Temporal lobe (tissue), 2 donors: ENCODE measurements around a stretch of chr1.

DNA sequence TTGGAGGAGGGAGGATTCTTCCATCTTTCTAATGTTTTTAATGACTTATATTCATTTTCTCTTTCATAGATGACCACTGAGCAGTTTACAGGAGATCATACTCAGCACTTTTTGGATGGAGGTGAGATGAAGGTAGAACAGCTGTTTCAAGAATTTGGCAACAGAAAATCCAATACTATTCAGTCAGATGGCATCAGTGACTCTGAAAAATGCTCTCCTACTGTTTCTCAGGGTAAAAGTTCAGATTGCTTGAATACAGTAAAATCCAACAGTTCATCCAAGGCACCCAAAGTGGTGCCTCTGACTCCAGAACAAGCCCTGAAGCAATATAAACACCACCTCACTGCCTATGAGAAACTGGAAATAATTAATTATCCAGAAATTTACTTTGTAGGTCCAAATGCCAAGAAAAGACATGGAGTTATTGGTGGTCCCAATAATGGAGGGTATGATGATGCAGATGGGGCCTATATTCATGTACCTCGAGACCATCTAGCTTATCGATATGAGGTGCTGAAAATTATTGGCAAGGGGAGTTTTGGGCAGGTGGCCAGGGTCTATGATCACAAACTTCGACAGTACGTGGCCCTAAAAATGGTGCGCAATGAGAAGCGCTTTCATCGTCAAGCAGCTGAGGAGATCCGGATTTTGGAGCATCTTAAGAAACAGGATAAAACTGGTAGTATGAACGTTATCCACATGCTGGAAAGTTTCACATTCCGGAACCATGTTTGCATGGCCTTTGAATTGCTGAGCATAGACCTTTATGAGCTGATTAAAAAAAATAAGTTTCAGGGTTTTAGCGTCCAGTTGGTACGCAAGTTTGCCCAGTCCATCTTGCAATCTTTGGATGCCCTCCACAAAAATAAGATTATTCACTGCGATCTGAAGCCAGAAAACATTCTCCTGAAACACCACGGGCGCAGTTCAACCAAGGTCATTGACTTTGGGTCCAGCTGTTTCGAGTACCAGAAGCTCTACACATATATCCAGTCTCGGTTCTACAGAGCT is 12.3 kb downstream of the DYRK3 start:
- RAMPAGE, long total RNA = no peak

GRCh38 chr1:206674854-206675344 is 9.8 kb upstream of the MAPKAPK2 start:
- RAMPAGE, long total RNA = no peak

GRCh38 chr1:206694431-206694916 is 9.8 kb downstream of the MAPKAPK2 start:
- RAMPAGE, long total RNA = no peak

DNA sequence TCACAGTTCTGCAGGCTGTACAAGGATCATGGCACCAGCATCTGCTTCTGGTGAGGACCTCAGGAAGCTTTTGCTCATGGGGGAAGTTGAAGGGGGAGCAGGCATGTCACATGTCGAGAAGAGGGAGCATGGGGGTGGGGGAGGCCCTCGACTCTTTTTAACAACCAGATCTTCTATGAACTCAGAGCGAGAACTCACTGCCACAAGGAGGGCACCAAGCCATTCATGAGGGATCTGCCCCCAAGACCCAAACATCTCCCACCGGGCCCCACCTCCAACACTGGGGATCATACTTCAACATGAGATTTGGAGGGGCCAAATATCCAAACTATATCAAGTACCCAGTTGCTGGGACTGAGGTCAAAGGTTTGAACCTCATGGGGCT is 12.7 kb downstream of the MAPKAPK2 start:
- RAMPAGE, long total RNA = no peak

DNA sequence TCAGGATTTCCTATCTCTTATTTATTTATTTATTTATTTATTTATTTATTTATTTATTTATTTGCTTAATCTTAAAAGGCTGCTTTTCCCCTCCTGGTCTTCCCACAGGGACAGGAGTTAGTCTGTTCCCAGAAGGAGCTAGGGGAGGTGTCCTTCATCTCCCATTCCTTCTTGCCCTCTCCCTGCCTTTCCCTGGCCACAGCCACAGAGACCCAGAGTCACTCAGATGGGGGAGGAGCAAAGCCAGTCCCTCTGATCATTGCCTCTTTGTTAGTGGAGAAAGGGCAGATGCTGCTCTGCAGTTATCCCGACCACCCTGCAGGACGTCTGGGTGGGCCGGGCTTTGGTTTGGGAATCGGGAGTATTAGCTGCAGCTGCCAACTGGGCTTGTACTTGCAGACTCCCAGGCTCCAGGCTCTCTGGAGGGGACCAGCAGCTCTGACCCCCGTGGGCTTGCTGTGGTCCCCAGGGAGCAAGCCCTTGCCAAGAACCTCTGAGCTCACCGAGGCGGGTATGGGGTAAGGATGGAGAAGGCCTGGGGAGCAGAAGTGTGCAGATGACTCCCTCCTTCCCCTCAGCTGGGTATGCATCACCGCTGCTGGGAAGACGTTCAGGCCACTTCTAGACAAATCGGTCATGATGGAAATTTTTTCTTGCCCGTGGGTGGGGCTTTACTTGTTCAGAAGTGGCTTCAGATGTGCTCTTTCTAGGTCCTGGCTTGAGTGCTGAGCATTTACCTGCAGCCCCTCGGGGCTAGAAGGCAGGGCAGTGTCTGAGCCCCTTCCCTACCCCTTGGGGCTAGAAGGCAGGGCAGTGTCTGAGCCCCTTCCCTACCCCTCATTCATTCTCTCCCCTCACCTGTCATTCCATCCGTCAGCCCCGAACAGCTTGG is 21.6 kb downstream of the MAPKAPK2 start:
- RAMPAGE, long total RNA = no peak

DNA sequence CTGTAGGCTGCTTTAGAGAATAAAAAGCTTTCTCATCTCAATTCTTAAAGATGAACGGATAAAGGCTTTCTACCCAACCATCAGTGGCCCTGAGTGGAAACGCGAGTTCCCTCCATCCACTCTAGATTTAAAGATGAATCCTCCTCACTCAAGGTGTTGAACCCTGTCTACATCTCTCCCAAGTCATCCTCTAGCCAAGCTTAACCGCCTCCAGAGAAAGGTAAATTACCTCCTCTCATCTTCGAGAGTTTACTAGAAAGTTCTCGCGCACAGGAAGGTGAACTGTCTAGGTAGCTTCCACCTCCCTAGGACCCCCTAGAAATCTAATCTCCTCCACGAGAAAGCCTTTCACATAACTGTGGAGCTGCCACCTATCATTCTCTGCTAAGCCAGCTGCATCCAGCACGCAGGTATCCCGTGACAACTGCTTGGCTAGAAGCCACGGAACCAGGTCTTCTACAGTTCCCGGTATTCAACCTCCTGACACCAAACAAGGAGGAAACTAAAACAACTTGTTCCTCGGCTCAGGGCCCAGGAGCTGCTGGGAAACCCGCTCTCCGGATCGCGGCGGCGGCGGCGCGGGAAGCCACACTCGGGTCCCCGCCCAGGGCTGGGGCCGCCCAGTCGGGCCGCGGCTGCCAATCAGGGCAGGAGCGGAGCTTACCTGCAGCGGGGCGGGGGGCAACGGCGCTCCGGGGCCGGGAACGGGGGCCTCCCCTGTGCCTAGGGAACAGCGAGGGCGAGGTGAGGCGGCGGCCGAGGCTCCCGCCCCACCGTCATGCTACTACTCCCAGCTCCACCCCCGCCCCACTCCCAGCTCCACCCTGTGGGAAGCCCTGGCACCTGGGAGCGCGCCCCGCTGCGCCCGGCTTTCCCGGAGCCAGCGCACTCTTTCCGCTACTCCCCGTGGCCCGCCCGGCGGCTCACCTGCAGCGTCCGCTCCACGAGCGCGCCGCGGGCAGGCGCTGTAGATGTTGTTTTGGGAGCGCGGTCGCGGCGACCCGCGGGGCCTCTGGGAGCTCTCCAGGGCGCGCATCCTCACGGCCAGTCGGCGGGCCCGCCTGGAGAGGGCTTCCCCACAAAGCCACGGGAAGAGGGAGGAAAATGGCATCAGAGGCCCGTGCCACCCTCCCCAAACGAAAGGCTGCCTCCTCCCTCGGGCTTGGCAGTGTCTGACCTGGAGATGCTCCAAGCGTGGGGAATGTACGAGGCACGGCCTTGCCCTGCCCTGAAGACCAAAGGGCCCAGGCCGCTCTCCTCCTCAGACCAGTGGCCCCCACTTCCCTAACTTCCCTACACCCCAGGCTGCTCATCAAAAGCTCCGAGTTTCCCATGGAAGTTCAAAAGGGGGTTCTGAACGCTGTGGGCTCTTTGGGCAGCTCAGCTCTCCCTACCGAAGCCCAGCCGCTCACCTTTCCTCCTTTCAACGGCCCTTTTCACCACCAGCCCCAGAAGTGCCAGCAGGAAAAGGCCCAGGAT is 12.1 kb downstream of the IL24 start:
- RAMPAGE, long total RNA = no peak

DNA sequence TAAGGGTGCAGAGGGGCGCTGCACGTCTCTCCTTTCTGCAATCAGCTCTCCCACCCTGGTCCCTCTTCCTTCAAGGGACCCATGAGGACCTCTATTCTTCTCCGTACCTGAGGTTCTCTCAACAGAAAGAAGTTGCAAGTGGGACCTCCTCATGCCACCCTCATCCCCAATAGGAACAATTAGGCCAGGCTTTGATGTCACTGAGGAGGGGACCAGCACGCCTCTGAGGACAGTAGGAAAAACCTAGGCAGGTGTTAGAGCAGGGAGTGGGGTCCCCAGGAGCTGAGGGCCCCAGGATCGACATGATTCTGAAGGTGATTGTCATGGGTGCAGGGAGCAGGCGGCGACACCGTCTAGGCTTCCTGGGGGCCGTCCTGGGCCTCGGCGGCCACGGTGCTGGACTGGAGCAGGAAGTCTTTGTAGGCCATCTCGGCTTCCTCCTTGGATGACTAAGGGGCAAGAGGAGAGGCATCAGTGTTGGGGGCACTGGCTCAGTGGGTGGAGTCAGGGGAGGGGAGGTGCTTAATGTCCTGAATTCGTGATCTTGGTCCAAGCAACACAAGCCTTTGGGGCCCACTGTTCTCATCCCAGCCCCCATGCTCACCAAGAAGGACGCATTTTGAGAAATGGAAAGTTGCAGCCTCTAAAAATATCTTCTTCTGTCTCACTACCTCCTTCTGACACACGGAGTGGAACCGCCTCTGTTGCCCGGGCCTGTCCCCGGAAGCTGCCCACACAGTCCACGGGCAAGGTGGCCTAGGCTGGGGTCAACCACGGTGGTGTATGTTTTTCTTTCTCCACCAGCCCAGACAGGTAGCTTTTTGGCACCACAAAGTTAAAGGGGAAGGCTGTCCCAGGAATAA is 8.5 kb upstream of the FCMR start:
- RAMPAGE, long total RNA = no peak

DNA sequence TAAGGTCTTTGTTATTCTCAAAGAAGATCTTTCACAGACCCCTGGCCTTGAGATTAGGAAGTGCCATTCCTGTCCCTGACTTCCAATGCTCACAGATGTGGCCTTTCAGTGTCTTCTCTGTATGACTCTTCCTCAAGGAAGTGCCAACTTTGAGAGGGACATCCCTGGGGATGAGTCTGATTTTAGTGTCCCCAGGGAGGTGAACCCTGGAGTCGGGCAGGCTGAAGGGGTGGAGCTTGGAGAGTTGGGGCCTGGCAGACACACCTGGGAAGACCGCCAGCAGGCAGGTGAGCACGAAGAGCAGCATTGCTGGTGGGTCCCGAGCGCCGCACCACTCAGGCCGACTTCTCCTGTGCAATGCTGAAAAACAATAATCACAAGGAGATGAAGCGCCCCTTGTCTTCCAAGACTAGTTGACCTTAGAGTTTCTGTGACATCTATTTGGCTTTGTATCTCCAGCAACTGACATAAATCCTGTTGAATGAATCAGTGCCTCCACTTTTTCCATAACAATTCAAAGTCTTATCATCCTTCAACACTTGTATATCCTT is 6.0 kb downstream of the PIGR start:
- RAMPAGE, long total RNA = no peak

DNA sequence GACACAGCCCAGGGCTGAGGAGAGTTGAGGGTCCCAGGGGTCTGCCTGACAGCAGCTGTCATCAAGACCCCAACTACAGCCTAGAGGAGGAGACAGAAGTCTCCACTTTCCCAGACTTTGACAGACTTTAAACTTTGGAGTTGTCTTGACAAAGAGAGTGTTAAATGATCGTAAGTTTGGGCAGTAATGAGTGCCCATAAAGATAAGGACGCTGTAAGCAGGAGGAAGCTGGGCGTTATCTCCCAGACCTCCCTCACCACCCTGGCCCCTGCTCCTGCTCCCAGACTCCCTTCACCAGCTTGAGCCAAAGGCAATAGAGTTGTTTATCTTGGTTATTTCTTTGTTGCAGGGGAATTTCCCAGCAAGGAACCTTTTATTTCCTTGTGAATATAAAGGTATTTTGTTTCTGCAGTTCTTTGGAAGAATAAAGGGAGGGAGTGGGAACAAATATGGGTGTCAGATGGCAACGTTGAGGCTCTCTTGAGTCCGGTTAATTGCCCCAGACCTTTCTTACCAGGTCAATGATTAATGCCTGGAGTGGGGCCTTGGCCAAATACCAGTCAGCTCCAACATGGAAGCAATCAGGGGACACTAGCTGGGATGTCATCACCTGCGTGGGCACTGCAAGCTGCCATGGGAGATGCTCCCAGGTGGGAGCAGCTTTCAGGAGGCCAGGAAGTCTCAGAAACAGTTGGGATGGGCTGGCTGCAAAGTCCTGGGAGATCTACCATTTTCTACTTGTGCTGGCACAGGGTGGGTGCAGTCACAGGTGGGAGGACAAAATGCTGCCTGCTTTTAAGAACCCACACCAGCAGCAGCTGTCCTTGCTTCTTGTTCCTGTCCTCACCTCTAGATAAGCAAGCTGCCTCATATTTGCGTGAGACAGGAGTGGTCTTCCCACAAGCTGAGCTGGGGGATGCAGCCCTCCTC is 4.3 kb downstream of the PIGR start:
- RAMPAGE, long total RNA = no peak

- RAMPAGE, long total RNA = no peak
Measured at GRCh38 chr1:206953558-206954022, 7.3 kb upstream of the PIGR start.

- RAMPAGE, long total RNA = no peak
Measured at GRCh38 chr1:207017677-207017964, 14.9 kb downstream of the C1orf116 start.

GRCh38 chr1:207021216-207021541 is 11.4 kb downstream of the C1orf116 start:
- RAMPAGE, long total RNA = no peak

DNA sequence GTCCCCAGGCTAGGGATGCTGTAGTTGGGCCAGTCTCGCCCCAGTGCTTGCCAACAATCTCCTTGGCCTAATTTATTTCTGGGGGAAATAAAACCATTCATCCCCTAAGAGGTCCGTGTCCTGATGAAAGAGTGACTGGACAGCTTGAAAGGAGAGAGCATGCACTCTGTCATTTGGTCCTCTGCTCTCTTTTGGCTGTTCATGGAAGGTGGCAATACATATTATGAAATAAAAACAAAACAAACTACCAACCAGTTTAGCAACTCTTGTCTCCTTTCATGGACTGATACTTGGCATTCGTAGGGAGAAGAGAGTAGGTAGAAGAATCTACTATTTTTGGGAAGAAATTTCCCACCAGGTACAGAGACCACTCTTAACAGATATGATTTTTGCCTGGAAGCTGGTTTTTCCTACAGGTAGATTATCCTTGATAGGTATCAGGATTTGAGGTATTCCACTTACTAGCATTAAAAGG is 739 bp upstream of the C1orf116 start:
- RAMPAGE, long total RNA = no peak

DNA sequence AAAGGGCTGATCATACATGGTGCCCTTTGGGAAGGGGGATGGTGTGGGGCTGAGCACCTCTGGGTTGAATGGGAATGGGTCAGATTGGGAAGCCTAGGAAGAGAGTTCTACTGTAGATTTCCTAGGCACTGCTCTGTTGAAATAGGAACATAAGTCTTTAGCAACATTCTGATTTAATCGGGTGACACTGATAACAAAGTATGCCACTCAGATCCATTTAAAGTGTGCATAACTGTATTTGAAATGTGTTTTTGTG is 11.2 kb upstream of the C4BPB start:
- RAMPAGE, long total RNA = no peak

DNA sequence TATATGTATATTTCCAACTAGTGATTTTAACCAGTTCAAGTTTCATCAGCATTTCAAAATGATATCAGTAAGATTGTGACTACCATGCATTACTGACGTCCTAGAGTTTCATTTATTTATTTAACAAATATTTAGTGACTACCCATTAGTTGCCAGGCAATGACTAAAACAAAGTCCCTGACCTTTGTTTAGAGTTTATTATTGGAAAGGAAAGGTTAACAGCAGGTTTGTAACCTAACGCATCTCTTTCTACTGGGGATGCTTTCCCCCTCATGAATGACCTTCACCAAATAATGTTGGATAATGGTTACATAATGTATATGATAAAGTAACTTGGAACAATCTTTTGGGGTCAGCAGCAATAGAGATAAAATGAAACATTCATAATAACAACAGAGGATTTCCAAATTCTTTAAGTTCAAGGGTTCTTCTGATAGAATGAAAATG is 7.5 kb upstream of the C4BPB start:
- RAMPAGE, long total RNA = no peak

DNA sequence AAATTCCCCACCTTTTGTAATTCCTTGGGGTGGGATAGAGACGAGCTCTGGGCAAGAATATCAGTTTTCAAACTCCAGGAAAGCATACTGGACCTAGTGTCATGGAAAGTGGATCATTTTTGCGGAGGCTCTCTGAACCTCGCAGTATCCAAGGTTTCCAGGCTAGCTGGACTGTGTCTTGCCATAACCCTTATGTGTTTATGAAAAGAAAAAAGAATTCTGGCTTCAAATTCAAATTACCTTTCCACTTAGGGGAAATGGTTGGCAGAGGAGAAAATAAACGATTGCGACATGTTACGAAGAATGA is 256 bp upstream of the C4BPA start:
- RAMPAGE, long total RNA = no peak

DNA sequence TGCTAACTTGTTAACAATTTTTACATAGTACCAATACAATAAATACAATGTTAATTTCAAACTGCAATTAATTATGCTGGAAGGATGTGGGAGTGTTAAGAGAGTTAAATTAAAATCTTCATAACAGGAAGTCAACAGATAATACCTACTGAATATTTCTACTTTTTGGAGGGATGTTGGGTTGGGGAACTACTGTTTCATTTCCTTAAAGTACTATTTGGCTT is 12.7 kb upstream of the CD55 start:
- RAMPAGE, long total RNA = no peak

DNA sequence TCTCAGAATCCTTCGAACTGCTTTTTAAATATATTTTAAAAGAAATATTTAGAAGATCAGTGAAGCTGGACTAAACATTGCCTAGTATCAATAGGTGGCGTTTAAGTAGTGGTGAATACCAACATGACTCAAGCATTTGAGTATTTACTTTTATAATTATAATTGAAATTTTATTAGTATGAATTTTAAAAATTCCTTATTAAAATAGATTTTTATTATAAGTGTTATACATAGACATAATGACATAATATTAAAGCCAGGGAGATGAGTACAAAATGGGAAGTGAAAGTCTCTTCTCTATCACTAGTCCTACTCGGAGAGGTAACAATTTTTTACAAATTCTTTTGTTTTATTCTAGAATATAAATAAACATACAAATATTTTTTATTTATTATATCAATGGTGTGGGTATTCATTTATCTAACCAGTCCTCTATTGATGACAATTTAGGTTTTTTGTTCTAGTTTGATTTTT is 10.4 kb downstream of the CD55 start:
- RAMPAGE, long total RNA = no peak

GRCh38 chr1:207822548-207823497 is 71.0 kb downstream of the CD46 start:
- RAMPAGE, long total RNA = no peak

- RAMPAGE, long total RNA = no peak
Measured at GRCh38 chr1:207838094-207838952, 72.6 kb downstream of the CD34 start.